MCF 10A (cell line): ENCODE results near the genes SPPL3, KDM2B and RHOF.

DNA sequence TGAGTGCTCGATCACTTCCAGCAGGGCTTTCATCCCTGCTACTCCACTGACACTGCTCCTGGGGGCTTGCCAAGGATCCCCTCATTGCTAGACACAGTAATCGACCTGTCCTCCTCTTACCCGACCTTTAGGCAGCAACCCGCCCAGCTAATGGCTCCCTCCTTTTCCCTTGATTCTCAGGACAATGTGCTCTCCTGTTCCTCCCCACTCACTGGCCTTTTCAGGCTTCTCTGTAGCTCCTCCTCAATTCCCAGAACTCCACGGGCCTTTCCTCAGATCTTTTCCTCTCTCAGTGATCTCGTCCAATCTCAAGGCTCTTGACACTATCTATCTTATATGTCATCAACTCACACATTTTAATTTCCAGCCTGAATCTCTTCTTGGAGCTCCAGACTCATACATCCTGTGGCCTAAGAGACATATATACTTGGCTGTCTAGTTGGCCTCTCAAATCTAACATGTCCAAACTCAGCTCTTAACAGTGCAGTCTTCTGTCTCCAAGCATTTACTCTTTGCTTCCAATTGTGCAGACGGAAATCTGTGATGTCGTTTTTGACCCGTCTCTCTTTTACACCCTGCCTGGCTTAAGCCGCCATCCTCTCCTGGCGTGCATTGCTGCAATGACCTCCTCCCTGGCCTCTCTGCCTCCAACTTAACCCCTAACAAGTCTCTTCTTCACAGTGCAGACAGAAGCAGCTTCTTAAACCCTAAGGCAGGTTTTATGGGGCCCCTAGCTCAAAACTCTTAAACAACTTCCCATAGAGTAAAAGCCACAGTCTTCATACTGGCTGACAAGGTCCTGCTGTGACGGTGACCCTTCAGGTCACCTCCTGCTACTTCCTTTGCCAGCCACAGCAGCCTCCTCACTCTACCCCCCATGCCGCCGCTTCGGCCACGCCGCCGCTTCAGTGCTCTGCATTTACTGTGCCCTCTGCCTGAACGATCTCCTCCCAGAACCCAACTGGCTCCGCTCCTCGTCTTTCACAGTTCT lies 45.1 kb downstream of the ACADS start:
- PRO-cap = no peak
- RRBS = no CpG with 5 or more reads among the region's 21 CpGs

GRCh38 chr12:120773996-120774971 lies 48.7 kb downstream of the ACADS start:
- PRO-cap = no peak
- RRBS = no CpG with 5 or more reads among the region's 8 CpGs

DNA sequence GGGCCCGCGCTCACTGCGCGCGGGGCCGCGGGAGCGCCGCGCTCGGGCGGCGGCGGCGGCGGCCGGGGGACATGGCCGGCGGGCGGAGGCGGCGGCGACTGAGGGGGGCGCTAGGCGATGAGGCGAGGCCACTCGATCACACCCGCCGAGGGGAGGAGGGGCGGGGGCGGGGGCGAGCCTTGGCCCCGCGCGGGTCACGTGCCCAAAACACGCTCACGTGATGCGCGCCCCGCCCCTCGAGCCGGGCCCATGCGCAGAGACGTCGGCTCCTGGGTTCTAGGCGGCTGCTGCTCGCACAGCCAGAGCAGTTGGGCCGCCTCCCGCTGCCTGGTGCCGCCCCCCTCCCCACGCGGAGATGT lies at the start of gene SPPL3:
SPPL3 (minus strand) TSS at position 155 of the 359 bp plus-strand sequence.
- PRO-cap = bidirectional peak, plus-strand start at position 256 of the sequence, minus-strand start at position 155 of the sequence
- RRBS = no CpG with 5 or more reads among the region's 53 CpGs

- PRO-cap = no peak
- RRBS = no CpG with 5 or more reads among the region's 10 CpGs
Observed at GRCh38 chr12:121126213-121126928, 6.3 kb upstream of the P2RX7 start.

DNA sequence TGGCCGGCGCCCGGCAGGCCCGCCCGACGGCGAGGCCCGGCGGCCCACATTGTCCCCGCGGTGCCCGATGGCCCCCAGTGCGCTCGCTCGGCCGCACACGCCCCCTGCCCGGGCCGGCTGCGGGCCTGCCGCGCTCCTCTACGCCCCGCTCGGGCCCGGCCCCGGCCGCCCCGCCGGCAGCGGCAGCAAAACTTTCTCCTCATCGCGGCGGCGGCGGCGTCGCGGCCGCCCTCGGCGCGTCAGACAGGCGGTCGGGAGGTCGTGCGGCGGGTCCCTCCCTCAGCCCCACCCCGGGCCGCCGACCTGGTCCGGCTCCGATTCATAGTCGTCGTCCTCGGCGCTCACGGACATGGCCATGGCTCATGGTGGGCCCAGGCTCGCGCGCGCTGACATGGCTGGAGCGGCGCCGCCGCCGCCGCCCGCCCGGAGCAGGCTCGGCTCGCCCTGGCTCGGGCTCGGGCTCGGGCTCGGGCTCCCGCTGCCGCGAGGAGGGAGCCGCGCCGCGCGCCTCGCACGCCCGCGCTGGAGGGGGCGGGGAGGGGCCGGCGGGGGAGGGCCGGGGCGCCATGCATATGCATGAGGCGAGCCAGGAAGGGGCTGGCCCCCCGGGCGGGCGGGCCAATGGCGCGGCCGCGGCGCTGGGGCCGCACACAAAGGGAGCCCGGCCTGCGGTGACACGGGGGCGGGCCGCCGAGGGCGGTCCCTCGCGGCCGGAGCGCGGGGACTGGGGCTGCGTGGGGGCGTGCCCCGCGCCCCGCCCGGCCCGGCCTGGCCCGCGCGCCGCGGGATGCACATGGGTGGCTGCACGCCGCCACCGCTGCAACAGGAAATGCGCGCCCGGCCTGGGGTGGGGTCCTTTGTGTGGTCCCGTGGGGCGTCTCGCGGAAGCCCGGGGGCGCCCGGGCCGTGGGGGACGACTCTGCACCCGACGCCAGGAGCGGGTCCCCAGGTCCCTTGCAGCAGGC lies 67.2 kb downstream of the RNF34 start:
- PRO-cap = bidirectional peak, plus-strand start at position 202 of the sequence, minus-strand start at position 245 of the sequence; bidirectional peak, plus-strand start at position 794 of the sequence, minus-strand start at position 446 of the sequence
- RRBS = under 1% methylated on average over 66 of the region's 145 CpGs

- PRO-cap = no peak
- RRBS = no CpG with 5 or more reads among the region's 1 CpG
Observed at GRCh38 chr12:121531406-121531738, 49.5 kb downstream of the KDM2B start.

- PRO-cap = no peak
- RRBS = no CpG with 5 or more reads among the region's 21 CpGs
Observed at GRCh38 chr12:121535796-121536334, 45.0 kb downstream of the KDM2B start.

GRCh38 chr12:121571430-121571685 lies 9.5 kb downstream of the KDM2B start:
- PRO-cap = no peak
- RRBS = no CpG with 5 or more reads among the region's 7 CpGs

DNA sequence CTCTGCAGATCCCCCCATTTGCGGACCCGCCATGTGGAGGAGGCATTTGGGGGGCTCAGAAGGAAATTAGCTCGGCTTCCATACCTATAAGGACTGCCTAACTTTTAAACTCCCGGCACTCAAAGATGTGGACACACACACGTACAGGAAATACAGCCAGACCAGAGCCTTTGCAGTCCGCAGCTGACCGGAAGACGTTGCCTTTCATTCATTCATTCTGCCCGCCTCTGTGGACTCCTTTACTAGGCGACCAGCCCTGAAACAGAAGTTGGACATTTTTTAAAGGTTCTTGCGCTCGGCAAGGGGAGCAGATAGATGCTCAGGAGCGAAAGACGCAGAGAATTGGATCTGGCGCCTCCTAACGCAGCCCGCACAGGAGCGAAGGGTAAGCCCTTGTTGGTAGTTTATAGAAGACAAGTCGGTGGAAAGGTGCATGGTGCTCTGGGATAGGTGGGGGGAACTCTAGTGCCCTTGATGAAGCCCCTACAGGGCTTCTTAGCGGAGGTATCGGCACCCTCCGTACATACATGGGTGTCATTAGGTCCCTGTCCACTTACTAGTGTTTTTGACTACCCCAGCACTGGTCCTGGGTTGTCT lies at the start of gene KDM2B:
KDM2B (minus strand) TSS at position 145 of the 597 bp plus-strand sequence.
- PRO-cap = no peak
- RRBS = 79% methylated on average over 4 of the region's 22 CpGs

DNA sequence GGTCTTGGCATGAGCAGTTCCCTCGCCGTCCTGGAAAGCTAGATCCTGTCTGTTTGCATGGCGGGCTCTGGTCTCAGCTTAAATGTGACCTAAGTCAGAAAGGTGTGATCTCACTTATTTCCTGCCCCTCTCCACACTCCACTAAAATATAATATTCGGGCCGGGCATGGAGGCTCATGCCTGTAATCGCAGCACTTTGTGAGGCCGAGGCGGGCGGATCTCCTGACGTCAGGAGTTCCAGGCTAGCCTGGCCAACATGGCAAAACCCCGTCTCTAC lies 44.2 kb upstream of the KDM2B start:
- PRO-cap = no peak
- RRBS = no CpG with 5 or more reads among the region's 11 CpGs

GRCh38 chr12:121792695-121793395 lies 643 bp downstream of the RHOF start:
- PRO-cap = no peak
- RRBS = 7% methylated on average over 17 of the region's 40 CpGs

DNA sequence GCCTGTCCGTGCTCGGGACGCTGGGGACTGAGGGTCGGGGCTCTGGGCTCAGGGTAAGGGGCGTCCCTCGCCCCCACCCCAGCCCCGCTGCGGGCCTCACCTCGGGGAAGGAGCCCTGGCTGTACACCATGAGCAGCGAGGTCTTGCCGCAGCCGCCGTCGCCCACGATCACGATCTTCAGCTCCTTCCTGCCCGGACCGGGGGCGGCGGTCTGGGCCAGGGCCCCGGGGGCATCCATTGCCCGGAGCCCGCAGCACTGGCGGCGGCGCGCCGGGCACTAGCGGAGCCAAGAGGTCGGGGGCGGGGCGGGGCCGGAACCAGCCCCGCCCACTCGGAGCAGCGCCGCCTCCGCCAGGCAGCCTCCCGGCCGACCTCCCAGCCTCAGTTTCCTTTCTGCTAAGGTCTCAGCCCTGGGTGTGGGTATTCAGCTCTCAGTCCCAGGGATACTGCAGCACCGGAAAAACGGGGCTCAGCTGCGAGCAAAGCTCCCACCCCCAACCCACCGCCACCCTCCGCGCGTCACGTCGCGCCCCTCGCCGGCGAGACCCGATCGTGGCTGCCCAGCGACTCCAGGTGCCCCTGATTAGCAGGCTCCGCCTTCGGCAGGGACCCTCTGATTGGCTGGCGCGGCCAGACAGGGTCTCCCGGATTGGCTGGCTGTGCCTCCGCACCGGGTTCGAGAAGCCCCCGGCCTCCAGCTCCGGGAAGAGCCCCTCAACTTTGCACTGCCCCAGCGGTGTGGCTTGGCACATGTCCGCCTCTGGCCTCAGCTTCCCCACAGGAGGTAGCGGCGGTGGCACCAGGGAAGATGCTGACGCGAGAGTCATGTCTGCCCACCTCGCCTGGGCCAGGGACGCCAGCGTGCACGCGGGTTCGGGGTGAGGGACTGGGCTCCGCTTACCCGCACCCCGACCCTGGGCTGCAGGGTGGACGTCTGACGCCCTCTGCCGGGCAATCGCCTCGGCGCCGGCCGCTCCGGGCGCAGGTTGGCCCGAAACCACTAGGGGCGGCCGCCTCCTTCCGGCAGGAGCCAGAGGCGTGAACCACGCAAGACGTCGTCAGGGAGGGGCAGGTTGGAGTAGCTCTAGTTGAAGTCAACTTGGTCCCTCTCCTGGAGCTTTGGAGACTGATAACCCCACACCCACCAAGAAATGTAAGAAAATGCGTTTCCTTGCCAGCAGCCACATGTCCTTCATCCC lies at the start of gene RHOF:
RHOF (minus strand) TSS at position 293 of the 1,199 bp plus-strand sequence.
- PRO-cap = bidirectional peak, plus-strand start at position 326 of the sequence, minus-strand start at position 258 of the sequence; bidirectional peak, plus-strand start at position 1,065 of the sequence, minus-strand start at position 867 of the sequence
- RRBS = 3% methylated on average over 31 of the region's 100 CpGs

DNA sequence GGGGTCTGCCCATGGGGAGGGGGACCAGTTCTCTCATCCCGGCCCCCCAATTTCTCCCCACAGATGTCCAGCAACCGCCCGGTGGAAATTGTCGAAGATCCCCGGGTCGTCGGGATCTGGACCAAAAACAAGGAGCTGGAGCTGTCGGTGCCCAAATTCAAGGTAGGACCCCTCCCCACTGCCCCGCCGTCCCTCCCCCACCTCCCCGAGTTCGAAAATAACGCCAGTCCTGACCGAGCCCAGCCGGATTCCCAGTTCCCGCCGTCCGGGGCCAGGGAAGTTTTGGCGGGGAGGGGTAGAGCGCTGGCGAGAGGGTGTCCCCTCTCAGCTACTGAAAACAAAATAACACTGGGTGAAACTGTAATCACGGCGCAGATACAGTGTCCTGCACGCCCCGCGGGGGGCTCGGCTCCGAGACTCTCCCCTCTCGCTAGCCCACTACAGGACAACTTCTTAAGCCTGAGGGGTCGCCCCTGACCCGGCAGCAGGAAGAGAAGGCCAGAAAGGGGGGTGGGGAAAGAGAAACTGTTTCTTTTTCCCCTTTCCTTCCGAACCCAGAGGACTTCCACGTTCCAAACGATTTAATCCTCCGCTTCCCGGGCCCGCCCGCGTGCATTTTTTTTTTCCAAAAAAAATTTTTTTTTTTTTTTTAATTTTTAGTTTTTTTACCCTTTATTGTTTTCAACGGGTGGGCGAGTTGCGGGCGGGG lies 1.4 kb downstream of the SETD1B start:
- PRO-cap = no peak
- RRBS = 0% methylated on average over 1 of the region's 43 CpGs

- PRO-cap = no peak
- RRBS = no CpG with 5 or more reads among the region's 11 CpGs
Observed at GRCh38 chr12:121857260-121858041, 1.2 kb downstream of the HPD start.

GRCh38 chr12:121860142-121860841 lies 1.6 kb upstream of the HPD start:
- PRO-cap = no peak
- RRBS = no CpG with 5 or more reads among the region's 2 CpGs

DNA sequence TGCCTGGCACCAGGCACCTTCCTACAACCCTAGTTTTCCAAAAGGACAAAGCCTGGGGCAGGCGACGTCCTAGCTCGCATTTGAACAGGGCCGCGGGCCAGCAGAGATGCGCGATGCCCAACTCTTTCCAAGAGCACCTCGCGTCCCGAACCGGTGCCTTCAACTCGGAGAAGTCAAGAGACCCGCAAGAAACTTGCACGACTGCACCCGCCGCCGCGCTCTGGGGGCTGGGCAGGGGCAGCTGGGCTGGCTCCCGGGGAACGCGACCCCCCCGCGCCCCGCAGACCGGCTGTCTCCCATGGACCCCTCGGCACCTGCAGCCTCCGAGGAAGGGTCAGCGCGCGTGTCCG lies 380 bp upstream of the BCL7A start:
- PRO-cap = no peak
- RRBS = 8% methylated on average over 7 of the region's 31 CpGs

- PRO-cap = no peak
- RRBS = no CpG with 5 or more reads among the region's 6 CpGs
Observed at GRCh38 chr12:122108452-122109016, 30.0 kb downstream of the MLXIP start.

DNA sequence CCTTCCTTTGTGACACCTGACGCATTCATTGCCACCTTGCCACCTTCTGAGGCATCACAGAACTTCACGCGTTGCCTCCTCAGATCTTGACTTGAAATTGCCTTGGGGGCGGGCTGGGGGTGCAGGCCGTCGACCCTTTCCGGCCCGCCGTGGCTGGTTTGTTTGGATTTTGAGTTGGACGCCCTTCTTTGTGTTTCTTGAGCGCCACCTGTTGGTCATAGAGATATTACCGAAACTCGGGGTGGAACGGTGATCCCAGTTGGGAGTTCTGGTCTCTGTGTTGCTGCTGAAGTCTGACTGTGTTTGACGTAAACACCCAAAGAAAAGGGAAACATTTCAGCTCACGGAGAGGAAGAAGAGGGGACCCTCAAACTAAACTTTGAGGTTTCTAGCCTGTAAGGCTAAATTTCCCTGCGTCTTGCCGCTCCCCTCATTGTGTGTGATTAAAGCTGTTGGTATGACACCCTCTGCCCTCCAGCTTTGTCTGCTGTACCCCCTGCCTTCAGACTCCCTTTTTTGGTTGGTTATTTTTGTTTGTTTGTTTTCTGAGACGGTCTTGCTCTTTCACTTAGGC lies 44.7 kb downstream of the MLXIP start:
- PRO-cap = no peak
- RRBS = no CpG with 5 or more reads among the region's 19 CpGs

GRCh38 chr12:122147139-122148187 lies 26.6 kb downstream of the IL31 start:
- PRO-cap = no peak
- RRBS = no CpG with 5 or more reads among the region's 24 CpGs

DNA sequence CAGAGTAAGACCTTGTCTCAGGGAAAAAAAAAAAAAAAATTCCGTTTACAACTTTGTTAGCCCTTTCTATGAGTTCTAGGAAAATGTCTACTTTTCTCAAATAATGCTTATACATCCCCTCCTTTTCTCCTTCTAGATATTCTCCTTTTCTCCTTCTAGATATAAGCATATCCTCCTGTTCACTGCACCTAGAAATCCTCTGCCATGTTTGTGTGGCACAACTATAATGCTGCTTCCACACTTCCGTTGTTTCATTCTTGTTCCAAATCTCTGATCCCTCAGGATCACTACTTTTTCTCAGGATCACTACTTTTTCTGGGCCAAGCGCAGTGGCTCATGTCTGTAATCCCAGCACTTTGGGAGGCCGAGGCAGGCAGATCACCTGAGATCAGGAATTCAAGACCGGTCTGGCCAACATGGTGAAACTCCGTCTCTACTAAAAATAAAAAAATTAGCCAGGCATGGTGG lies 10.0 kb downstream of the B3GNT4 start:
- PRO-cap = no peak
- RRBS = no CpG with 5 or more reads among the region's 6 CpGs